Bronchus fibroblast of lung (primary cell): ENCODE measurements around the gene CHMP1B.

DNA sequence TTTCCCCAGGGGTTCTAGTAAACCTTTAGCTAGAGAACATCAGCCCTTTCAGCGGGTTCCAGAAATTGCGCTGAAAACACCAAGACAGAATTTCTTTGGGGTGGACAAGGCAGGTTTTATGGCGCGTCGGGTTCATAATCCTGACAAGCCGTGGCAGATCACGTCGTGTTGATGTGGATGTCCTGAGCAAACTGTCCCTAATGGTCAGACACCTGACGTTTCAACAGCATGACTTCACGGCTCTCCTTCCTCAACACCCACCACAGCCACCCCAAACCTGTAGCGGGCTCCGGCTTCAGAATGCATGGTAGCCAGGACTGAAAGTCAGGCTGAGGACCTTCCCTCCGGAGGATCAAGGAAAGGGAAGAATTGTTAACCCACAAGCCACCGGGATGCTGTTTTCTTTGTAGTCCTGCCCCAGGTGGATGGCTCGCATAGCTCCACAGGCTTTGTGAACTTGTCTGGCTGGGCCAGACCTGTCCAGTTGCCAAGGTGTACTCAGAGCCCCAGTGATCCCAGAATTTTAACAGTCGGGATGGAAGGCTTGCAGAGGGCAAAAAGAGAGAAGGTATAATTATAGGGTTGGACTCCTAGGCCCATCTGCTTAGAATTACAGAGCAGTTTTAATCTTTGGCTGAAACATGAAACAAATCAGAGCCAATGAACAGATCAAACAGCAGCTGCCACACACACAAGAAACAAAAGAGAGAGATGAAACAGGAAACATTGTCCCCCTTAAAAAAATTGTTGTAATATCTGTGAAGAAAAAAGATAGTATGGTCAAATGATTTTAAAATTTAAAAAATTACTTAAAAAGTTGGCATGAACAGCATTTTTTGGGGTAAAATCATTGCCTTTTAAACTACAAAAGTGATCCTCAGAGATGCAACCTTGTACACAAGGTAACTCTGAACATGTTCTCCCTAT lies 1.6 kb downstream of the APCDD1 start:
- RAMPAGE, long total RNA: no peak

- RAMPAGE, long total RNA: no peak
Measured at GRCh38 chr18:10482631-10483858, 28.6 kb downstream of the APCDD1 start.

GRCh38 chr18:11056637-11056978 lies 92.8 kb downstream of the PIEZO2 start:
- RAMPAGE, long total RNA: no peak

DNA sequence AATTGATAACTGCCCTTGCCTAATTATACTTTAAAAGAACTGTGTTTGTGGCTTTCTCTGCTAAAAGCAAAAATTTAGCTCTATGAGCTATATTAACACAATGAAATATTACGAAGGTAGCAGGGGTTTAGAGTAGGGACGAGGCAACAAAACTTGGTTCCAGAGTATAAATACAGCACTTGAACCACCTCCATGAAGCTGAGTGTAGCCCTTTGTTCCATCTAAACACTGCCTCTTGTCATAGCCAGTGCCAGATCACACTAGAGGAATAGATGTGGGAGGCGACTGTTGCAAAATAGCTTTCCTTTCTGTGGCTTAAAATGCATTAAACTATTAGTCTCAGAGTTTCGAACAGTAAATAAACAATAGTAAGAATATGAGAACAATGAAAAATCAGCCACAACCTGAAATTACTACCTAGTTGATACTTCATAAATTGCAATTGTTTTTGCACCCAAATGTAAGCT lies 29.8 kb downstream of the PIEZO2 start:
- RAMPAGE, long total RNA: no peak

DNA sequence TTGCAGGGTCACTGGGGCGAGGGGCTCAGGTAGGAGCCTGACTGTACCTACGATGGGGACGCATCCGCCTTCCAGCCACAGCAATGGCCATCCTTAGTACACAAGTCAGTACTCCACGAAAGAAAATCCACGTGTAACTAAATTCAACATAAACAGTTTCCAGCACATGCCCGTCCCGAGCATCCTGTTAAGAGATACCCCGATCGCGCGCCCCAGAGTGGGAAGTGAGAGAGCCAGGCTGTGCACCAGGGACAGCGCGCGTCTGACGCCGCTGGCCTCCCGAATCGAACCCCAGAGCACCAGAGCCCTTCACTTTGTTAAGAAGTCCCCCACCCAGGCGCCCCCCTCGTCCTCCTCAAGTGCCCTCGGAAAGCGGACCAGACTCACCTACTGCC lies 1.2 kb downstream of the PIEZO2 start:
- RAMPAGE, long total RNA: no peak

- RAMPAGE, long total RNA: no peak
Measured at GRCh38 chr18:11688838-11689120, 285 bp upstream of the GNAL start.

- RAMPAGE, long total RNA: start-site peak on the plus strand at chr18:11851408-11851427, 133 and 90 reads in 2 replicates
Measured at GRCh38 chr18:11850573-11851568, at the start of gene CHMP1B. Gene CHMP1B, plus strand, starts transcription at chr18:11851413.

DNA sequence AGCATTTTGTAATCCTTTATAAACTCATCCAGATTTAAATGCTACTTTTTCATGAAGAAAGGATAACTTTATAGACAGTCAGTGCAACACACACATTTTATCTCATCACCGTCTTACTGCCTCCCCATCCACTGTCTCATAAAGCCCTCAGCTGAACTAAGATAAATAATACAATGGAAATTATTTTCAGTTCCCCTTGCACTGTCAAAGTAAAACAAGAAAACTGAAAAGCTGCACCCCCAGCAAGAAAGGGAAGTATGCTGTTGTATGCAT lies 25.1 kb downstream of the MPPE1 start:
- RAMPAGE, long total RNA: no peak

DNA sequence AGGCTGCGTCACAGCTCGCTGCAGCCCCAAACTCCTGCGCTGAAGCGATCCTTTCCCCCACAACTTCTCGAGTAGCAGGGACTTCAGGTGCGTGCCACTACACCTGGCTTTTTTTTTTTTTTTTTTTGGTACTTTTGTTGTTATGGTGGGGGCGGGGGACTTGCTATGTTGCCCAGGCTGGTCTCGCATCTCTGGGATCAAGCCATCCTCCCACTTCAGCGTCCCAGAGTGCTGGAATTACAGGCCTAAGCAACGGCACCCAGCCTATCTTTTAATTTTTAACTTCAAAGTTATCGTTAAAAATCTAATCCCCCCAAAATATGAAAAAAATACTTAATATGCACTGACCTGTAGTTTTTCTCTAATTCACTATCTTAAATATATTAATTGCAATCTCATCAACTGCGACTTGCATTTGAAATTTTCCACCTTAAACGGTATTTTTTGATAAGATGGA lies 541 bp downstream of the MPPE1 start:
- RAMPAGE, long total RNA: no peak

DNA sequence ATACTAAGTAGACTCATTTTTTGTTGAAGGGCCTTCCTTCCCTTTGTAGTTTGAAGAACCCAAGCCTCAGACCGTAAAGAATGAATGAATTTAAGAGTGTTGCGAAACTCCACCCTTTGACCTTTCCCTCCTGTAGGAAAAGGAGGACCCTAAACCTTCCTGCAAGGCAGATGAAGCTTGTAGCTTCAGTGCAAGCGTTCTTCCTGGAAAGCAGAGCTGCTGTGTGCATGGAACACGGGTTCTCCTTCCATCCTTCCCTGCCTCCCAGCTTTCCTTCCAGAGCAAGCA lies 1.7 kb downstream of the IMPA2 start:
- RAMPAGE, long total RNA: no peak

DNA sequence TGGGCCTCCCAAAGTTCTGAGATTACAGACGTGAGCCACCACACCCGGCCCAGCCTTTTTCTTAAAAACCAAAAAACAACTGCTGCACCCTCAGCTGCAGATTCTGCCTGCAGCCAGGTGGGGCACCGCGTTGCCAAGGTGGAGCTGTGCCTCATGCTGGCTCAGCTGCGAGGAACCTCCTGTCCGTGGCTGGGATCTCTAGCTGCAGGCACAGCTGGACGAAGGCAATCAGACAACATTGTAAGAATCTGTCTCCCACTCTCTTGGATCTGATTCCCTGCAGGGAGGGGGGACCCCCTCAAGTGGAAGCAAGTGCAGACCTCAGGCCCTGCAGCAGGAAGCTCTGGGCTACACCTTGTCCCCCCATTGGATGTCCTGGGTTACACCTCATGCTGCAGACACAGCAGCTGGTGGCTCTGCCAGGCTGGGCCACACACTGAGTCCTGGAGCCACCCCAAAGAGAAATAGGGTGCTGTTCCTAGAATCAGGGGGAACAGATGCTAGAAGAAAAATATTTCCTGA lies 24.1 kb downstream of the CIDEA start:
- RAMPAGE, long total RNA: no peak

GRCh38 chr18:12324992-12325515 lies 17.0 kb downstream of the TUBB6 start:
- RAMPAGE, long total RNA: no peak

GRCh38 chr18:12377368-12378371 lies 643 bp upstream of the AFG3L2 start:
- RAMPAGE, long total RNA: no peak

DNA sequence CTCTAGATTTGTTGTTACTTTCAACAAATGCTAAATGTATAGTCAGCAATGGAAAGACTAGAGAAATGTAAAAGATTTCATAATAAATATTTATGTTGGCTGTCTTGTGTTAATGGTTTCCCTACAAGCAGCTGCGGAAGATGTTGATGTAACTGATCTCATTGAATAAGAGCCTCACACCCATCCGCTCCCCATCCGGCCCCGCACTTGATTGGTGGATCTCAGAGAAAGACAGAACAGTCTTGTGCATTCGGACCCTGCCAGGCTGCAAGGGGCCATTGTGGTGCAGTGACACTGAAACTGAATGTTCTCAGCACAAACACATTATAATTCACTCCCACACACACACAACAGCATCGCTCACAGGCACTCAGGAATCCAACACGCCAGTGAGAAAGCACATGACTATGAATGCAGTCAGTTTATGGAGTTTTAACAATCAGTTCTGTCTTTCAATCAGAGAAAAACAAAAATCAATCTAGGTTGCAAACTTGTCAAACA lies 47.8 kb downstream of the PRELID3A start:
- RAMPAGE, long total RNA: no peak

DNA sequence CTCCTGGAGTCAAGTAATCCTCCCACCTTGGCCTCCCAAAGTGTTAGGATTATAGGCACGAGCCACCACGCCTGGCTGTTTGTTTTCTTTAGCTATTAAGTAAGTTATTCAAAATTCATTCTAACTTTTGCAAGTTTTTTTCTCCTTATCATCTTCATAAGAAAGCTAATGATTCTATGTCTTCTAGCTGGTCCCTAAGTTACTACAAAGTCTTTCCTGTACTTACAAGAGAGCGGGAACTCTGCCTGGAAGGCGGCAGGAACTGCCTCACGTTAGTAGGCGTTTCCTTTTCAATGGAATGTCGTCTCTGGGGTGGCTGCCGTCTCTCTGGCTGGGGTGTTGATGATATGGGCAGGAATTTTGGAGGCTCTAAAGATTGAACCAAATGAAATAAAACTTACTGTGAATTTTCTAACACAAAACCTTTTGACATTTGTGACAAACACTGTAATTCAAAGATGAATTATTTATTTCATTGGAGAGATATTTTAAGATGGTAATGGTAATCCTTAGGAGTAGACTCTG lies 55.5 kb downstream of the PRELID3A start:
- RAMPAGE, long total RNA: no peak

GRCh38 chr18:12479563-12480181 lies 71.9 kb downstream of the PRELID3A start:
- RAMPAGE, long total RNA: no peak

GRCh38 chr18:12811255-12811612 lies 72.8 kb downstream of the PTPN2 start:
- RAMPAGE, long total RNA: no peak

DNA sequence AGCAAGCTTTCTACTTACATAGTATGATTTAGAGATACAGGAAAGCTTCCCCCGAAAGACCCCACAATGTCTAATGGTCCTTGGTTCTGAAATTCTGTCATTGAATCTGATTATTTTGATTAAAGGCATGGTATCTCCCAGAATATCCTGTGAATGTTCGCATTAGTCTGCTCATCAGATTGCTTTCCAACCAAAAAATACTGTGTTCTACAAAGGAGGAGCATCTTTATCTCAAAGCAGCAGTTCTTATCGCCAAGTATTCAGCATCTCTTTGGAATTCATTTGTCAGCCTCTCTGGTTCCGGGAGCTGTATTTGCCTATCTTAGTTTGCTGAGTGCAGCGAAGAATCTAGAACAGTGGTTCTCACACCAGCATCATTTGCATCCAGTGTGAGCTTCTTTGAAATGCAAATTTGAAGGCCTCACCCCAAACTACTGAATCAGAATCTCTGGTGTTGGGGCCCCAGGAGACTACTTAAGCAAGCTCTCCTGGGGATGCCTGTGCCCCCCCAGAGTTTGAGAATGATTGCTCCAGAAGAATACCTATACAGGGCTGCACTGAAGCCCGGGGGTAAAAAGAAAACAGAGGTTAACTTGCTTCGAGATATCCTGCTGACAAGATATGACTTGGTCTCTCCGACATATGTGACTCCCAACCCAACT lies 1.4 kb upstream of the PTPN2 start:
- RAMPAGE, long total RNA: no peak

DNA sequence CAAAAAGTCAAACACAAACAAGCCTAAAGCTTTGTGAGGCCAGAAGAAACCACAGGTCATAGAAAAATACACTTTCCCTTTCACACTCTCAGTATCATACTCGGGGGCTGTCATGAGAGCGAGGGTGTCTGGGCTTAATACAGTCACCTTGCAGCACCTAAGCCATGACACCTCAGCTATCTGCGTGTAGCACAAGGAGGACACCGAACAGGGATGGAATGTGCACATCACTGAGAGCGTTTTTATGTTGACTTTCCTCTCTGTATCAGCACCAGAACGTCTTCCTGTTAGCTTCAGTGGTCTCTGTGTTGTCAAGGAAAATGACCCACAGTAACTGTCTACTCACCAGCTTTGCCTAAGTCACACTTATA lies 26.5 kb upstream of the SEH1L start:
- RAMPAGE, long total RNA: no peak

DNA sequence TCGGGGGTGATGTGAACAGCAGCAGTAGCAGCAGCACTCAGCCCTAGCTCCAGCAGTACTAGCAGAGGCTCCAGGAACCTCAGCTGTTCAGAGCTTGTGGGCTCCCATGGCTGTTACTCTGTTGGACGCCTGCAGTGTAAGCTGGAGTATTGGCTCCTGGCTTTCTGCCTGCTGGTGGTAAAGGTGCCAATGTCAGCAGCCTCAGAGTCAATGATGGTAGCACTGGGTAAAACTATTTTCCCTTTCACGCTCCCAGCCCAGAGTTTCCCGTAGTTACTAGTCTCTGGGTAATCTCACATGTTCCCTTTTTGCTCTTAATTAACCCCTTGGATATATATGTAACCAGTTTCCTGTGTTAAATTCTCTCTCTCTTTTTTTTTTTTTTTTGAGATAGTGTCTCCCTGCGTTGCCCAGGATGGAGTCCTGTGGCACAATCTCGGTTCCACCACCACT lies 3.0 kb upstream of the SEH1L start:
- RAMPAGE, long total RNA: no peak